H4 (cell line): ENCODE data around the gene PGD.

GRCh38 chr1:9308750-9309108 is 16.0 kb downstream of the SPSB1 start:
- RAMPAGE, long total RNA: no peak

DNA sequence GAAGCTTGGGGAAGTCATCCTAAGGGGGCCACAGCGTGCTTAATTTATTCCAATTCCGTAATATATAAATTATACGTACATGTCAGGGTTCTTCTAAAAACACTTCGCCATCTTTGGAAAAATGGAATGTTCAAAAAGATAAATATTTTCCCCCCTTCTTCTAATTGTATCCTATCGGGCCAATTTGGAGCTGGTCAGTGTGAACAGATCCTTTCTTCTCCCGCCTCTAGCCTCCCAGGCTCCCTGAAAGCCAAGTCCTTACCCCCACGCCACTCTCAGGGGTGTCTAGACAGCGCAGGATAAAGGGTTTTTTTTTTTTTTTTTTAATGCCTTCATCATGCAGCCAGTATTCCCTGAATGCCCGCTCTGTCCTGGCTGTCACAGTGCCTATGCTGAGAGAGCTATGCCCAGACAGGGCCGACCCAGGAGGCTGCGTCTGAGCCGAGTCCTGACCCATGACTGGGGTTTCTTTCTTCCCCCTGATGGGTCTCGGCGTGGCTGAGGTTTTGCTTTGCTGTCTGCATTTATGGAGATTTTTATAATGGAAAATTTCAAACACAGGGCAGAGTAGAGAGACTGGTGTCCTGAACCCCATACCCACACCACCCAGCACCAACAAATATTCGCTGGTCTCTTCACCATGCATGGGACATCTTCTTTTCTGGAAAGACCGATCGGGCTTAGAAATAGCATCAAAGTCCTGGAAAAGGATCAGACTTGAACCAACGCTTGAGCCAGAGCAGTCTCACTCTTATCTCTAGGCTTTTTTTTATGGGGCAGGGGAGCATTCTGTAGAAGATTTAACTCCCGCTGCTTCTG is 18.4 kb downstream of the SPSB1 start:
- RAMPAGE, long total RNA: no peak

DNA sequence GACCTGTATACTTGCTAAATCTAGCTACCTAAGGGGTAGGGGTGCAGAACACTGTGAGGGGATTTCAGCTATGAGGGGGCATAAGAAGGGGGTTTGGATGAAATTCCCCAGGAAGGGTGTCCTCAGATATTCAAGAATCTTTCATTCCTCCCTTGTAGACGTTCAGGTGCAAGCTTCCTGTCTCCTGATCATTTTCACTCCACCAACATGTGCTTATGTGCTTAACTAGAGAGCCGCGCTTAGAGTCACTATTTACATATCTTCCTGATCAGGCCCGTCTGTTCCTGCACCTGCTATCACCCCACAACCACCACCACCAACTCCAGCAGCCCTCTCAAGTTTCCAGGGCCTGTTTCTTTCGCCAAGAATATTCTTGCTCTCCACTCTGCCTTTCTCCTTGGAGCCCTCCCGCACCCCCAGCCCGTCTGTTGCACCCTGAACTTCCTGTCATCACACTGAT is 113.4 kb downstream of the SPSB1 start:
- RAMPAGE, long total RNA: no peak

DNA sequence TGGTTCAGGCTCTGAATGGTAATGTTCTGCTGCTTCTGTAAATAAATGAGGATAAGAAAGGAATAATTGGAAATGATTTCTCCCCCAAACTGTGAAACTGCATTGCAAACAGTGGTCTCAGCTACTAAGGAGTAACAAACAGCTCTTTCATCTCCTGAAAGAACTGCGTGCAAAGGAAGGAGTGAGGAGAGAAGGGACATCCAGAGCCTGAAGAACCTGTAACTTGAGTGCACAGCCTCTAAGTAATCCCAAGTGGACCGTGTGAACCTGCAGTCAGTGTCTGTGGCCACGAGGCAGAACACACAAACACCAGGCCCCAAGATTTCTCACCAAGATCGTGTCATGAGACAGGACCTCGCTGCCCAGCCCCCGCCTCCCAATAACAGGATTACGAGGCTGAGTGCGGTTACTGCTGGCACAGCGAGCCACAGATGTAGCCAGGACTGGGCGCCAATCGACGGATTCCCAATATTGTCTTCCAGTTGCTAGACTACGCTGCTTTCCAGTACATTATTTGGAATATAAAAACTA is 101.4 kb upstream of the SLC25A33 start:
- RAMPAGE, long total RNA: no peak

DNA sequence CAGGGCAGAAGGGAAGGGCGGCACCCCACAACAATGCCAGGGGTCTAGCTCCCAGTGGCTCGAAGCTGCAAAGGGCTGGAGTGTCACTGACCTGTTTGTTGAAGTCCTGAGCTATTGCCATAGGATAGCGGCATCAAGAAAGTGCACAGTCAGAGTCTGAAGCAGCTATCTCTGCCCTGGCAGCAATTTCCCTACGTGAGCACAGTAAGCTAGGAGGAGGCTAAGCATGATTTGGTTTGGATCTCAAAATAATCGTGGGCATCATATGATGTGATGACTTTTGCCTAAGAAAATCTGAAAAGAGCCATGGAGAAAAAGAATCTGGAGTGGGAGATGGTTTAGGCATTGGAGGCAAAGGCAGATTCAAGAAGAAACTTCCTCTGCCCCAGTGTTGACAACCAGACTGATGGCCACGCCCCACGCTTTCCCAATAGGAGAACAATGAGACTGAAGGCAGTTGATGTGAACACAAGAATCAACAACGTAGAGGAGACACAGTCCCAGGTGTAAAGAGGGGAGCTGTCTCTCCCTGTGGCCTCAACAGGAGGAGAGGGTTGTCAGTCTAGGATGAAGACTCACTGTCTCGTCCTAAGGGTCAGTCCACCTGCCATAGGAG is 100.0 kb upstream of the SLC25A33 start:
- RAMPAGE, long total RNA: no peak

DNA sequence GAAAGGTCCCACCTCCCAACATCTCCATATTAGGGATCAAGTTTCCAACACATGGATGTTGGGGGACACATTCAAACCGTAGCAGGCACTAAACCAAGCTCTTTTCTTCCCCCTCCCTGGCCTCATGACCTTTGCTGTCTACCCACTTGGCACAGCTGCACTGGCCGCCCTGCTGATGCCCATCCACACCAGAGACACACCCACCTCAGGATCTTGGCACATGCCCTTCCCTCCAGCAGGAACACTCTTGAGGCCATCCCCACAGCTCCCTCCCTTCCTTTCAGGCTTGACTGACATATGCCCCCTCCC is 98.7 kb upstream of the SLC25A33 start:
- RAMPAGE, long total RNA: no peak

- RAMPAGE, long total RNA: no peak
Observed at GRCh38 chr1:9537640-9538720, 1.3 kb upstream of the SLC25A33 start.

DNA sequence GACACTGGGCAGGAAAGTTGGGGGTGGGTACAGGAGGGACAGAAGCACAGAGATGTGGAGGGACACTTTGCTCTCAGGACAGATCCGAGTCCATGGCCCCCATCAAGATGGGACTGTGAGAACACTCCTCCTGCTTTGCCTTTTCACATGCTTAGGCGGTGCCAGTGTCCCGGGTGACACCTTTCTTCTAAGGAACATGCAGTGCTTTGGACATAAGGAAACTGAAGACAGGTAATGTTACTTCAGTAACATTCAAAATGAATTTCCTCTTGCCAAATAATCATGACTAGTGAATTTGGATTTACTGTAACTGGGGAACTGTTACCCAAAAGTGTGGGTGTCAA is 16.7 kb downstream of the SLC25A33 start:
- RAMPAGE, long total RNA: no peak

DNA sequence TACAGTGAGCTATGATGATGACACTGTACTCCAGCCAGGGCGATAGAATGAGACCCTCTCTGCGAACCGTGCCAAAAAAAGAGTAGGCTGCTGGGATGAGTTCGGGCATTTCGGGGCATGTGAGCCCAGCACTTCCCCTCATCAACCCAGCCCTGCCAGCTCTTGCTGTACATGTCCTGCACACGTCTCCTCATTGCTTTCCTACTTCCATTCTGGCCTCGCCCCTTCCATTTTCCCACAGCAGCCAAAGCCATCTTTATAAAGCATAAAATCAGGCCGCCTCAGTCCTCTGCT is 47.6 kb downstream of the PIK3CD start:
- RAMPAGE, long total RNA: no peak

GRCh38 chr1:9715438-9716686 is 64.3 kb downstream of the PIK3CD start:
- RAMPAGE, long total RNA: no peak

DNA sequence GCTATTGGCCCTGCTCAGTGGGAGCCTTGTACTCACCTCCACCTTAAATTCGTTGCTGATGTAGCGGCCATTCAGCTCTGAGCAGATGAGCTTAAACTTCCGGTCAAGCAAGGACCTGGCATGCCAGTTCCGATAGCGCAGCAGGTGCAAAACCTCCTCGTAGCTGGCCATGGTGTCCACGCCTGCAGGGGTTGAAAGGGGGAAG is 81.7 kb downstream of the PIK3CD start:
- RAMPAGE, long total RNA: no peak

GRCh38 chr1:9749222-9750020 is 74.3 kb downstream of the CLSTN1 start:
- RAMPAGE, long total RNA: no peak

GRCh38 chr1:9992797-9993397 is 4.1 kb upstream of the RBP7 start:
- RAMPAGE, long total RNA: no peak

DNA sequence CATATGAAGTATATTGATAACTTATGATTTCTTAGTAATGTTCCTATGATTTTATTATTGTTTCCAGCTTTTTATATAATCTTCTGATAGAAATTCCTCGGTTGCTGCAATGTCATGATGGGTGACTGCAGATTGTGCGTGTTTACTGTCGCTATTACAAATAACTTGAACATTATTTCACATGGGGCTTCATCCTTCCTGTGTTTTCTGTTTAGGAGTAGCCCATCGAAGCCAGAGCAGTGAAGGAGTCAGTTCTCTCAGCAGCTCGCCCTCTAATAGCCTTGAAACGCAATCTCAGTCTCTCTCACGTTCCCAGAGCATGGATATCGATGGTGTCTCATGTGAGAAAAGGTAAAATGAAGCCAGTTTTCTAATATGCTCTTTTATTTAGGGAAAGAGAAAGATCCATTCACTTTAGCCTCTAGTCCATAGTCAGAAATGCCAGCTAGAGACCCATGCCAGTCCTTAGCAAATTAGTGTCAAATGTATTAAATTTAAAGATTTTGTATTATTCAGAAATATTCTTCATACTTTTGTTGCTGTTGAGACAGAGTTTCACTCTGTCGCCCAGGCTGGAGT is 62.6 kb downstream of the UBE4B start:
- RAMPAGE, long total RNA: no peak

DNA sequence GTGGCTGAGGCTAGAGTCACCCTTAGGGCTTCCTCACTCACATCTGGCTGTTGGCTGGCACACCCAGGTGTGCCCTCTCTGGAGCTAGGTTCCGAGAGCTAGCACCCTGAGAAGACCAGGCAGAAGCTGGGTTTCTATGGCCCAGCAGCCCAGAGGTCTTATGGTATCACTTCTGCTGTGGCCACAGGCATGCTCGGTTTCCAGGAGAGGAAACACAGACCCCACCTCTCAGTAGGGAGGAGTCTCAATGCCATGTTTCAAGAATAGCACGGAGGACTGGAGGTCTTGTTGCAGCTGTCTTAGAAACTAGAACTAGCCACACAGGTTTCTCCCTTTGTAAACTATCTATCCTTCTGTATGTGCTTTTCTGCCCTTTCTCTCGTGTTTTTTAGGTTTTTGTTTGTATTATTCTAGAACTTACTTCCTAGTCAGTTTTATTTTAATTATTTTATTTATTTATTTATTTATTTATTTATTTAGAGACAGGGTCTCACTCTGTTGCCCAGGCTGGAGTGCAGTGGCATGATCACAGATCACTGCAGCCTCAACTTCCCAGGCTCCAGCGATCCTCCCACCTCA is 20.5 kb upstream of the KIF1B start:
- RAMPAGE, long total RNA: no peak

- RAMPAGE, long total RNA: no peak
Observed at GRCh38 chr1:10280500-10280805, 70.1 kb downstream of the KIF1B start.

DNA sequence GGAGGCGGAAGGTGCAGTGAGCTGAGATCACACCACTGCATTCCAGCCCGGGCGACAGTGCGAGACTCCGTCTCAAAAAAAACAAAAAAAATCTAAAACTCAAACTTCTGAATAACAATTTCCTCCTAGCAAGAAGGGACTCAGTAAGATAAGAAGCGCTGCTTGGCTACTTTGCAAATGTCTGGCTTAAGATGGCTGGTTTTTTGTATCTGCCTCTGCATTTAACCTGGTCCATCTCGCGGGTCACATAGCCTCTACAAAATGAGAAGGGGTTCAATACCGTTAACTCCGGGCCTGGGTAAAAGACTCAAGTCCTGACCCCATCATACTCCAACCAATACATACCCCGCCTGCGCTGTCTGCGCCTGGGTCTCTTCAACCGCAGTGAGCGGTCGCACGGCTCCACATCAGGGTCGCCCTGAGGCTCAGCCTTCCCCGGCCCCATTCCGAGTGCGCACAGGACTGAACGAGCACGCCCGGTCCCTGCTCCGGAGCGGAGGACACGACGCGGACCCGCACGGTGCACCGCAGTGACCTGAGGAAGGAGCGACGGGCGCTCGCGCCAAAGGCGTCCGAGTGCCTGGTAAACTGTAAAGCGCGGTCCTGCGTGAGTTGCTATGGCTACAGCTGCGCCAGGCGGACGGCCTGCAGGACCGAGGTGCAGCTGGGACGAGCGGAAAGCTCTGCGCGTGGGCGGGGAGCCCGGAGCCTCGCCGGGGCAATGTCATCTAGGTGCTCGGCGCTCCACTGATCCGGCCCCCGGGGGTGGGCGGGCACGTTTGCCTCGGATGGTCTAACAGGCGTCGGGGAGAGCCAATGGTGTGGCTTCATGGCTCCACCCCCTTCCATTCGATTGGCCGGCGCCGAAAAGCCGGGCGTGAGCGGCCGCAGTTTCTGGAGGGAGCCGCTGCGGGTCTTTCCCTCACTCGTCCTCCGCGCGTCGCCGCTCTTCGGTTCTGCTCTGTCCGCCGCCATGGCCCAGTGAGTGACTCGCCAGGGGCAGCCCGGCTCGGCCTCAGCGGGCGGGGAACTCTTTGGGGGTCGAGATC is at the start of gene PGD:
Gene PGD (plus strand): TSS at position 920 of the 1,049 bp plus-strand sequence.
- RAMPAGE, long total RNA: start-site peak on the plus strand centred at position 922 of the sequence, 9 bp wide, 157 reads

DNA sequence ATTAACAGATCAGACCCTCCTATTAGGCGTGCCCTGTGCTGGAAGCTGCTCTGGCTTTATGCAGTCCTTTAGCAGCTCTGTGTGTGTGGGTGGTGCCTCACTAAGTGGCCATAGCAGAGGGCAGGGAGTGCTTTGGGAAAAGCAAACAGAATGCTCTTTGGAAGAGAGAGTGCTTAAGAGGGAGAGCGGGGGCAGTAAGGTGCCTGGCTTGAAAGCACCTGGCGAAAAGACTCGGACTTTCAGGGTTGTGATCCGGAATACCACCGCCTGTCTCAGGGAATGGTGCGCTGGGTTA is 44.4 kb downstream of the PEX14 start:
- RAMPAGE, long total RNA: no peak

DNA sequence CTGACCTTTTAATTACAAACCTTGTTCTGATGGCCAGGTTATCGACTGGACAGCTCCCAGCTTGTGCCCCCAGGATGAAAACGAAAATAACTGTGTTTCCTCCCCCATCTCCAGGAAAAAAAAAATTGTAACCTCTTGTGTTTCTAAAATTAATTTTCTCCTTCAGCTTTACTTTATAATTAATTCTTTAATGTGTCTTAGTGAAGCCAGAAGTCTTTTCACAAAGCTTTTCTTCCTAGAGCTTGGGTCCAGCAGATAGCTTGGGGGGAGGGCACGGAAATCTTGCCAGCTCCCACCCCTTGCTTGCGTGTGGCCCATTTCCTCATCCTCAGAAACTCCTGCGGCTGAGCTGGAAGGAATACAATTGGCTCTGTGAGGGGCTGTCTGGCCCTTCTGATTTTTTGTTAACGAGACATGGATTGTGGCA is 65.8 kb downstream of the PEX14 start:
- RAMPAGE, long total RNA: no peak

- RAMPAGE, long total RNA: no peak
Observed at GRCh38 chr1:10655500-10656056, 140.9 kb downstream of the CASZ1 start.